ENCODE results near the gene ABHD3.

- RRBS = no CpG with 5 or more reads among the region's 2 CpGs
Measured at GRCh38 chr18:12880347-12880478, 3.8 kb downstream of the PTPN2 start.

GRCh38 chr18:12880479-12881061 is 3.5 kb downstream of the PTPN2 start:
- RRBS = no CpG with 5 or more reads among the region's 5 CpGs

GRCh38 chr18:13195868-13196067 is 22.8 kb upstream of the LDLRAD4 start:
- RRBS = no CpG with 5 or more reads among the region's 7 CpGs

GRCh38 chr18:13220446-13221072 is 2.0 kb downstream of the LDLRAD4 start:
- RRBS = no CpG with 5 or more reads among the region's 8 CpGs

DNA sequence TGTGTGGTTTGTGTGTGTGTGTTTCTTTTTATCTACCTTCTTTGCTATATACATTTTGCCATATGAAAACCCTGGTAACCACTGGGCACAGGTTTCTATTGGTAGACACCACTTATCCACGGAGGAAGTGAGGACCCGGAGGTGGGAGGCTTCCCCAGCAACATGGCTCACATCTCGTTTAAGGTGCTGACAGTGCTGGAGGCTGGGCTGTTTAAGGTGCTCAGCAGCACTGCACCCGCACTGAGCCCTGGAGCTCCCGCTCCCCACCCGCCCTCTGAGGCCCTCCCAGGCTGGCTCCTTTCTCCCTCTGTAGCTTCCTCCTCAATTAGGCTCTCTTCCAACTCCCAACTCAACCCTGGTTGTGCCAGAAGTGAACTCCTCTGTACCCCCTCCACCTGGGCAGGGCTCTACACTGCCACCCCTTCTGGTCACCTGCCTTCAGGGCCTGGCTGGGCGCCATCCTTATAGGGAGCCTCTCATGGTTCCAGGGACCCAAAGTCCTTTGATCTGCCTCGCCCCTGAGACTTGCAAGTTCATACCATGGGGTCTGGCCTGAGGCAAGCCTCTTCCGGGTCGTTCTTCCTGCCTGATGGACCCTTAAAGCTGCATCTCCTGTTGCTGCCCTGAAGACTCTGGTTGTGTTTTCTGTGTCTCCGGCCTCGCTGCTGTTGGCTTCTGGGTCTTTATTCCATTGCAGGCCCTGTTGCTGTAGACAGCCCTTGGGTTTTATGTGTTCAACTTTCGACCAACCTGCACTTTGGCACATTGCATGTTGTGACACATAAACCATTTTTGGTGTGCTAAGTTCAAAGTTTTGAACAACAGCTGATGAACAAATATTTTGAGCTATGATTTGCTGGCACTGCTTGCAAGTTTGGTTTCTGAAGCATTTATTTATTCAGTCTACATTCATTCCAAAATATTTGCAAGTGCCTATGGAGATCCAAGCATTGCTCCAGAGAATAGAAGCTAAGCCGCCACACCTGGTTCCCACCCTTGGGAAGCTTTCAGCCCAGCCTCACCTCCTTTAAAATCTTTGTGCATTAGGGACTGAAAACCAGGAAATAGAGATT is 199.6 kb downstream of the LDLRAD4 start:
- RRBS = 91% methylated on average over 3 of the region's 14 CpGs

- RRBS = no CpG with 5 or more reads among the region's 3 CpGs
Measured at GRCh38 chr18:13427290-13427956, 208.9 kb downstream of the LDLRAD4 start.

- RRBS = no CpG with 5 or more reads among the region's 8 CpGs
Measured at GRCh38 chr18:13436607-13436991, 218.0 kb downstream of the LDLRAD4 start.

DNA sequence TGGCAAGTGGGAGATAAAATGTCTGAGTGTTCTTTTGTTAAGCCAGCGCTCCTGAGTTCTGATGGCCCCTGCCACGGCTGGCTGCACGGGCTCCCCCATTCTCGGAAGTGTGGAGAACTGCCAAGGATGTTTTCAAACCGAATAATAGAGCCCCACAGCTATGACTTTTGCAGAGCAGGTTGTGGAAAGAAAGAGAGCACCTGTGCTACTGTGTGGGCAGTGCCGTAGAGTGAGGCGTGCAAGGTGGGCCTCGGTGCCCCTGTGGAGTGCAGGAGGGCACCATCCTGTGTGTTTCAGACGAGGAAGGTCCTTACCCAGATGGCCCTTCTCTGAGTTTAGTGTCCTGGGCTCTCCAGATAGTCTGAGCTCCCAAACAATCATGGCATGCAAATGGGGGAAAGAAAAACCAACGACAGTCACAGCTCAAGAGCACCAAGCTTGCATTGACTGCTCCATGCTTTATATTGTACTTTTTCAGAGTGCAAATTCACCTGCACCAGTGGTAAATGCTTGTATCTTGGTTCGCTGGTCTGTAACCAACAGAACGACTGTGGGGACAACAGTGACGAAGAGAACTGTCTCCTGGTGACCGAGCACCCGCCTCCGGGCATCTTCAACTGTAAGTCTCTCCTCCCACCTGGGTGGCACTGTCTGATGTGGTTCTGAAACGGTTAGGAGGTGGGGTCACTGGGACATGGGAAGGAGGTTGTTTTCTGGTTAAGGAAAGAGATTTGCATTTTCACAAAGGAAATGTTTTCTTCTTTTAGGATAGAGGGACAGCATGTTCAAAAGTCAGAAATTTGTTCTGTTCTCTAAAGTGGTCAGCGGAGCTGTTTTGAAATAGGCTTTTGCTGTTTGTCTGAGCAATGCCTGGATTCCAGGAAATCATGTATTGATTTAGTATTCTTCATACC is 219.5 kb downstream of the LDLRAD4 start:
- RRBS = no CpG with 5 or more reads among the region's 18 CpGs

DNA sequence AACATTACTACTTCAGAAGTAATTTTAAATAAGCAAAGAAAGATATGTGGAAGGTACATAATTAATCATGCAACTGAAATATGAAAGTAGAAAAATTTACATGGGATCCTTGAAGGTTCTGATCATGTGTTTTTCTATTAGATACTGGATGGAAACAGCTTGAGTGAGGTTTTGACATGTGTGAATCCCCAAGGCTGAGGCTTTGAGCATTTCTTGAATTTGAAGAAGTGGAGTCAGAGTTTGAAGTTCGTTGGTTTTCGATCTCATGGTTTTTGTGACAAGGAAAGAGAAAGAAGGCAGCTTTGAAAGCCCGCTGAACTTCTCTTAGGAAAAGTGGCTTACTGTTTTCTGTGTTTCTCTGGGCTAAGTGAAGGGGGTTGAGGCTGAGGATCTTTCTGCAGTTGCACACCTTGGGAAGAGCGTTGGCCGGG is 220.1 kb downstream of the LDLRAD4 start:
- RRBS = no CpG with 5 or more reads among the region's 5 CpGs

DNA sequence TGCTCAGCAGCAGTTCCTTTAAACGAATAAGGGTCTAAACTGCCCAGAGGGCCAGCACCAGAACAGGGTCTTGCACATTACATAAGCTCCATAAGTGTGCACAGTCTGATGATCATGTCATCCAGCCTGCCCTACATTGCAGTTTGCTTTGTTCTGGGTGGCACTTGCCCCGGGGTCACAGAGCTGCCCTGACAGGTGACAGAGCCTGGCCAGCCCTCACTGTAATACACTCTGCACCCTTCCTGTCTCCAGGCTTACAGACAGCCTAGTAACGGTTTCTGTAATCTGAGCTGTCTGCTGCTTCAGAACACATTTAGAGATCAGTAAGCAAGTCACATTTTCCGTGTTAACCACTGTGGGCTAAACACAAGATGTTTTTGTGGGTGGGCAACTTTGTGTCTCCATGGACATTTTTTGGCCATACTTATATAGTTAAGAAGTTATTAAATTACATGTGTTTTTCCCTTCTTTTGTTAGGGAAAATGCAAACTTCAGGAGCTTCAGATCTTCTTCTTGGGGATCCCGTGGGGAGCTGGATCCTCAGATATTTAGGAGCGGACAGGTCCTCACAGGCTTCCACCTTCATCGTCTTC is 213.2 kb downstream of the FAM210A start:
- RRBS = no CpG with 5 or more reads among the region's 7 CpGs

DNA sequence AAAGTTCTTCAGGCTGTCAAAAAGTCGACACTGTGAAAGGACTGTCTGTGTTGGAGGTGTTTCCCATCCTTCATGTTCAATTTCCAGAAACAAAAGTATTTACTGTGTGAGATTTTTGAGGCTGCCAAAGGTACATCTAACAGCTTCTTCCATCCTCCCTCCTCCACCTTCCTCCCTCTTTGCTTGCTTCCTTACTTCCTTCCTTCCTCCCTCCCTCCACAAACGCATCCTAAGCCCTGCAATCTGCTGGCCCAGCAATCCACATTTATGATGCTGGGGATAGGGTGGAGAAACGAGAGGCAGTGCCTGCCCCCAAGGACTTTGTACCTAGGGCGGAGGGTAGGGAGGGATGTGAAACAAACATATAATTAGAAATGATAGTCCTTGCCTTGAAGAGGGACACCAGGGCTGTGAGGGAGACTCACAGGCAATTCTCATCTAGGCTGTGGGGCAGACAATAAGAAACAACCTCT is 188.3 kb downstream of the ANKRD30B start:
- RRBS = no CpG with 5 or more reads among the region's 4 CpGs

DNA sequence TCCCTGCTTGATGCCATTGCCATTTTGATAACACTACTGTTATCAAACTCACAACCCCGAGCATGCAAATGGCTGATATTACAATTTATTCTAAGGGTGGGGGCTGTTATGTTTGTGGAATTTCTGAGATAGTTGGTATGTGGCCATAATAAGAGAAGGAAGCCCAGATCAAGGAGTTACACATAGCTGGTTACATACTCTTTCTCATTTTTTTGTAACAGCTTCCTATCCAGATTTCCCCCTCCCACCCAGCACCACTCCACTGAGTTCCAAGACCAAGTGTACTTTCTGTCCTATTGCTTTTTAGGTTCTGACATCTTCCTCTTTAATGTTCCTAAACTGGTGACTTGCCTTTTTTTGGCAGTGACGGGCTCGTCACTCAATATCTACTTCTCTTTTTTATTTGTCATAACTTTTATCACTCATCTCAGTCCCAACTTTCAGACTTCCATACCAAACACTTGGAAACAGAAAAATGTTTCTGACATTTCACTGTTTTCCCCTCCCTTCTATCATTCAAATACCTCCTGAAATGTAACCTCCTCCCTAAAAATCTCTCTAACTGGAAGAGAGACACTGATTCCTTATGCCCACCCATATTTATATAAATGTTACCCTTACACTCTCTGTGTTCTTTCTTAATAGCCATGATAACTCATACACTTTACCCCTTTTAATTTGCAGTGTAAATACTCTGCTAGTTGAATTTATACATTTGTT is 6.3 kb upstream of the ROCK1 start:
- RRBS = no CpG with 5 or more reads among the region's 3 CpGs

DNA sequence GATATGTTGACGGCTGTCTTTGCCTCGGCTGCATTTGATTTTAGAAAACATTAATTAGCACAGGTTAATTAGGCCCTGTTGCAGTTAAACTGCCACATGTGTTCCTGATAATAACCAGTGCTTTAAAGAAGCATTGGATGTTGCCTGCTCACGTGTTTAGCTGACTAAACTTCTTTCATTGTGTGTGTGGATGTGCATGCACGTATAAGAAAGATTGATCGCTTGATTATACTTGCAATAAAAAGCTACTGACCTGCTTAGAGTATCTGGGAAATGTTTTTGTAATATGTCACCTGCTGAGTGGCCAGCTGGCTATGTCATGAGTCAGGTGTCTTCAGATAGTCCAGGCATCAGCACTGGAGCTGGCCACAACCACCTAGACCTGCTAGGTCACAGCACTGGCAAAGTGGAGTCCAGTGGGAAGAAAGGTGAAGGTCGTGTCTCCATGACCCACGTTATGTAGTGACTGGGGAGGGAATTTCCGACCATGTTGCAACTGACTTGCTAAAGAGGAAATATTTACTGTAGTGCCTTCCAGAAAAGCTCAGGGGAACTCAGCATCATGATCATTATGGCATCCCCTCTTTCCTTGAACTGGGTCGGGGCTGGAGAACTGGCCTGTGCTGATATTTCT is 147.0 kb downstream of the ESCO1 start:
- RRBS = no CpG with 5 or more reads among the region's 9 CpGs

- RRBS = no CpG with 5 or more reads among the region's 9 CpGs
Measured at GRCh38 chr18:21573985-21574540, 26.4 kb downstream of the ESCO1 start.

DNA sequence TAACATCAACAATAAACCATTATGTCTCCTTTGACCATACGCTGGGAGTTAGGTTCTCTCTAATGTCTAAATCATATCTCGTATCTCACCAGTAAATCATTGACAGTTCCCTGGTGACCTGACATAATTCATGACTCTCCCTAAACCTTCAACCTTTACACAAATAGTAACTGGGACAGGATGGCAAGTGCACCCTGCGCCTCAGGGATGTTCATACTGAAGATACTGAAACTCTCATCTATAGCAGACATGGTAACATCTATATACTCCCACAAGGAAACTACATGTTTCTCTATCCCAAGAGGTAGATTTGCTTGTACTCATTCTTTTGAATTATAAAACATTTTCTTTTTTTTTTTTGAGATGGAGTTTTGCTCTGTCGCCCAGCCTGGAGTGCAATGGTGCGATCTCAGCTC is 6.7 kb downstream of the ABHD3 start:
- RRBS = no CpG with 5 or more reads among the region's 5 CpGs

GRCh38 chr18:21704101-21704865 is at the start of gene ABHD3:
Gene ABHD3, minus strand, starts transcription at chr18:21704774.
- RRBS = 3% methylated on average over 36 of the region's 91 CpGs

DNA sequence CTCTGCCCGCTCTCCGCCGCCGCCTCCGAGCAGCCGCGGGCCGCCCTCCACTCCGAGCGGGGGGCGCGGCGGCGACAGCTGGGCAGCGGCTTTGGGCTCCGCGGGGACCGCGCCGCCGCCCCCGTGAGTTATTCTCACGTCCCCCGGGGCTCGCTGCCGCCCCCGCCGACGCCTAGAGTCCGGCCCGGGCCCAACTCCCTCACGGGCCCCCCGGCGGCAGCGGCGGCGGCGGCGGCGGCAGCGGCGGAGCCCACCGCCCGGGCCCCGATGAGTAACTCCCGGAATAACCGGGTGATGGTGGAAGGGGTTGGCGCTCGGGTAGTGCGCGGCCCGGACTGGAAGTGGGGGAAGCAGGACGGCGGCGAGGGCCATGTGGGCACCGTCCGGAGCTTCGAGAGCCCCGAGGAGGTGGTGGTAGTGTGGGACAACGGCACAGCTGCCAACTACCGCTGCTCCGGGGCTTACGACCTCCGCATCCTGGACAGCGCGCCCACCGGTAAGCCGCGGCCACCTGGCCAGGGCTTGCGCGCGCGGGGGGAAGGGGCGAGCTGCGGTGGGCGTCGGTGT is 808 bp downstream of the MIB1 start:
- RRBS = 3% methylated on average over 36 of the region's 77 CpGs

DNA sequence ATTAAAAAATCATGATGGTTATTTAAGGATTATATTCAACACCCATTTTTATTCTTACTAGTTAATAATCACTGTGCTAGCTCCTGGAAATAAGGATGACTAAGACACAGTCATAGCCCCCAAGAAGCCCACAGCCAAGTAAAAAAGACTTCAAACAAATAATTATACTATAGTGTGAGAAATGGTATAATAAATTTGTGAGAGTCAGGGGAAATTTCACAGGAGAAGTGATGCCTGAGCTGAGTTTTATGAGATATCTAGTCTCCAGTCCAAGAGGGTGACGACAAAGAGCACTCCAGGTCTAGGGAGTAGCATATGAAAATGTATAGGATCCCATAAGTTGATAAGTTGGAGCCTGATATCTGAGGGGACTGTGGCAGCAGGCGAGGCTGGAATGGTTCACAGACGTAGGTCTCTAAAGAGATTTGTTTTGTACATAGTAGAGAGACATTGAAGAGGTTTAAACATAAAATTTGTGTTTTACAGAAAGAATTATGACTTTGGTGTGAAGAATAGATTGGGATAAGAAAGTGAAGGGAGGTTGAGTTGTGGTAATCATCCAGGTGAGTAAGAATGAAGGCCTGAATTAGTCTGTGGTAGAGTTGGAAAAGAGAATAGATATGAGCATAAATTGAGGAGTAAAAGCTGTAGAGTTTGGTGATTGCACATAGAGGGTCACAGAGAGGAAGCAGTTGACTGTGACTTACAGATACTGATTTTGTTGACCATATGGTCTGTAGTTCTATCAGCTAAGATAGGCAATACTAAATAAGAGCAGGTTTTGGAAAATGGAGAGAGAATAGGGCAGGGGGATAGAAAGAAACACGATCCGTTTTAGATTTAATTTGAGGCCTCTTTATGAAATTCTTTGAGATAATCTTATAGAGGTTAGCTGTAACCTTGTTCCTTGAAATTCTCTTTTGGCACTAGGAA is 71.6 kb downstream of the MIB1 start:
- RRBS = no CpG with 5 or more reads among the region's 5 CpGs

DNA sequence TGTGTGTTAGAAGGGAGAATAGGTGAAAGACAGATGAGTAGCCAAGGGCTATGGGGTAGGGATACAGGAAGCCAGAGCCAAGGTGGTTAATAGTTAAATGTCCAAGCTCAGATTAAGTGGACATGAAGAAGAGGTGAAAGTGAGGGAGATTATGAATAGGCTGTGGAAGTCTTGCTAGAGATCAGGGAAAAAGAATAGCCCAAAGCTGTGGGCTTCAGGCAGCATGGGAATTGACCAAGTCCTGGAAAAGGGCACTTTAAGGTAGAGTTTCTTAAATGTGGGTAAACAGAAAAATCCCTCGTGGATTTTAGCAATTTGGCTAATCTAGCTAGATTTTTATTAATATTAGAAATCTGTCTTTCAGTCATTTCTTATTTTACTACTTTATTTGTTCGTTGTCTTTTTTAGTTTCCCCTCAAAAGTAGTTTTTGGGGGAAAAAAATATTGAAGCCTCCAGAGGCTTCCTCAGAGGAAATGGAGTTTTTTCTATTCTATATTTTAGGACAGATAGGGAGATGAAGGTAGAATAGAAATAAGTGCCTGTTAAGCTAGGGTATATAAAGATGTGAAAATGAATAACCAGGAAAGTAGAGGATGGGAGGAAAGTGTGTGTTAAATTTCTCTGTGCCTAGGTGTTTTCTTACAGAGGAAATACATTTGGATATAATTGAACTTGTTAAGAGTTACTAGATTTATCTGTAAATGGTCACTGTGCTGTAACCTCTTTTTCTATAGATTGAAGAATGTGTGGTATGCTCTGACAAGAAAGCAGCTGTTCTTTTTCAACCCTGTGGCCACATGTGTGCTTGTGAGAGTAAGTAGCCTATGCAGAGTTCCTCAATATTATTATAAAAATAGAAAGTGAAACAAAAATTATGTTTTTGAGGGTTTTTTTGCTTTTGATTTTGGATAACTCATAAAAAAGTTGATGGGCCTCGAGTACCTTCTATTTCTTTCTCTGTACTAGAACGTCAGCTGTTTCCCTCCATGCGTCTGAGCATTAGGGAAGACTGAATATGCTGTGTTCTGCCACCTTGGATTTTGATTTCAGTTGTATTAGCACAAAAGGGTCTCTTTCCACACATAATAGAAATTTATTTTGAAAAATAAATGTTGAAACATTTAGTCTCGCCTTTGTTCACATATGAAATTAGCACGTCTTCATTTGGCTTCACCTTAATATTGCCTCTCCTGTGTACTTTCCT is 112.2 kb downstream of the MIB1 start:
- RRBS = no CpG with 5 or more reads among the region's 7 CpGs